Colon Carcinoma Metastatic in the Brain (tissue), 2 donors: ENCODE results near the gene PROP1.

- PRO-cap, 2 experiments = no peak in any of the 2 experiments
Observed at GRCh38 chr5:177210013-177210738, 76.6 kb downstream of the NSD1 start.

GRCh38 chr5:177350509-177351522, 652 bp downstream of the LMAN2 start:
- PRO-cap, 2 experiments = no peak in any of the 2 experiments

DNA sequence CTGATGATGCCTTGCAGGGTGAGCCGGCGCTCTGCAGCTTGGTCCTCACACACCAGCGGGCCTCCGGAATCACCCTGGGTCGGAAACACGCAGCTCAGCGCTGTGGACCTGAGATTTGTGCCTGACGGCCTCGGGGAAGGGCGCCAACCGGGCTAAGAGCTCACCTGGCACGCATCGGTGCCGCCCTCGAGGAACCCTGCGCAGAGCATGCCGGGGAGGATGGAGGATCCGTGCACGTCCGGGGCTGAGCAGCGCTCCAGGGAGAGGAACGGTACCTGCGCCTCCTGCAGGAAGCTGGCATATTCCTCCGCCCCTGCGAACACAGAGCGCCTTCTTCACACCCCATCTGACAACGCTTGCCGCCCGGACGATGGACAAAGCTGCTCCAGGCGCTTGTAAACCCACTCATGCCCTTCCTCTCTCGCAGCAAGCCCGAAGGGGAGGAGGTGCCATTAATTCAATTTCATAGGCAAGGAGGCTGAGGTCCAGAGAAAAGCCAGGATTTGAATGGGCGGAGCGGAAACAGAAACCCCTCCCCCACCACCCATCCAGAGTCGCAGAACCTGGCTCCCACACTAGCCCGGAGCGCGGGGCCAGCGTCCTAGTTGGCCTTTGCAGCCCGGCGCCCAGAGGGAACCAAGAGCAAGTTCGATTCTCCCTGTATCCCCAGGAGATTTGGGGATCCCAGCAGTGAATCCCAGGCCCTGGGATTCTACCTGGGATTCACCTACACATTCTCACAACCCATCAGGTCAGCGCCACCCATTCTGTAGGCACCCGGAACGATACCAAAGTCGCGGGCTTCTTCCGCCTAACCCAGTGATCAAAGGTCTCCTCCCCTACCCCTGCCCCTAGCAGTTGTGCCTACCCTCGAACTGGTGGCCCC, 2.2 kb upstream of the PFN3 start:
- PRO-cap, 2 experiments = peak in 2 of 2 experiments; most common plus-strand start position 578 of the sequence (in 2); most common minus-strand start position 200 of the sequence (in 1)

GRCh38 chr5:177432663-177433076, 6.2 kb downstream of the GRK6 start:
- PRO-cap, 2 experiments = no peak in any of the 2 experiments

GRCh38 chr5:177501398-177502086, 4.1 kb upstream of the PDLIM7 start:
- PRO-cap, 2 experiments = no peak in any of the 2 experiments

DNA sequence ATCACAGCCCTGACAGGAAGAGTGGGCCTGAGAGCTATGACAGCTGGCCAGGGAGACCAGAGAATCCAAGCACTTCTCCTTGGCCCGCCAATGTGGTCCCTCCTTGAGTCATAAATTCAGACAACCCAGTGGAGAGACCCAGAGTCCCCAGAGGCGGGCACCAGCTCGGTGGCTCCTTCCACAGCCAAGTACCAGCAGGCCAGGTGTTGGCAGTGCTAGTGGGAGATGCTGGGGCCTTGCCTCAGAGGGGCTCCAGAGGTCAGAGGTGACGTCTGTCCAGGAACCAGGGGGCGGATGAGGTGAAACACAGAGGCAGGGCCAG, 1.6 kb upstream of the DOK3 start:
- PRO-cap, 2 experiments = no peak in any of the 2 experiments

DNA sequence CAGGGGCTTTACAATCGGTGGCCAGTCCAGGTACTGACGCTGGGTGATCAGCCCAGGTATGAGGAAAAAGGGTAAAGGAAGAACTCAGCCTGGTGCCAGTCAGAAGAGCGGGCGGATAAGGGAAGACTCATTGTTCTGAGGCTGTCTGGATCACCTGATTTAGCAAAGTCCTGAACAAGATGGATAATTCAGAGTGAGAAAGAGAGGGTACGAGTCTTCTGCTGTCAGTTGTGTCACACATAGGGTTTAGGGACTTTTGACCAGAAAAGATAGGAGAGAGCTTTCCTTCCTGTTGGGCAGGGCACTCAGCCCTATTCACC, 93.8 kb downstream of the B4GALT7 start:
- PRO-cap, 2 experiments = no peak in any of the 2 experiments

DNA sequence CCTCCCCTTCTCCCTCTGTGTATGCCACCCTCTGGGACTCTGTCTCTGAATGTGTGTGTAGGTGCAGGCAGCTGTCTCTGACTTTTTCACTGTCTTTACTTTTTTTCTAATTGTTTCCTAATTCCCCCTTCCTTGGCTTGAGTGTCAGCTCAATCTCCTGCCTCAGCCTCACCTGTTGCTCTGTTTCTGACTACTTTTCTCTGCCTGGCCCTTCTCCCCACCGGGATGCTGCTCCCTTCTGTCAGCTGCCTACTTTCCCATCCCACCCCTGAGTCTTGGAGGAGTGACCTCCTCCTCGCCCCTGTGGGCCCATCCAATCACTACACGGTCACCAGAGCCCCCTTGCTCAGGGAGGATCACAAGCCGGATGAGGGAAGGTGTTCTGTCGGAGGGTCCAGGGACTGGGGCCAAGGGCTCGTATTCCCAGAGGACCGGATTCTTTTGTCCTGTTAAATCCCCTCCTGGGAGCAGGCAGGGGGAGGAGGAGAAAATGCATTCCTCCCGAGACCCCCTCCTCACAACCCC, at the start of gene PROP1:
Gene PROP1 (minus strand): TSS at position 229 of the 525 bp plus-strand sequence.
- PRO-cap, 2 experiments = no peak in any of the 2 experiments

- PRO-cap, 2 experiments = no peak in any of the 2 experiments
Observed at GRCh38 chr5:178220617-178221245, 11.9 kb downstream of the PHYKPL start.

DNA sequence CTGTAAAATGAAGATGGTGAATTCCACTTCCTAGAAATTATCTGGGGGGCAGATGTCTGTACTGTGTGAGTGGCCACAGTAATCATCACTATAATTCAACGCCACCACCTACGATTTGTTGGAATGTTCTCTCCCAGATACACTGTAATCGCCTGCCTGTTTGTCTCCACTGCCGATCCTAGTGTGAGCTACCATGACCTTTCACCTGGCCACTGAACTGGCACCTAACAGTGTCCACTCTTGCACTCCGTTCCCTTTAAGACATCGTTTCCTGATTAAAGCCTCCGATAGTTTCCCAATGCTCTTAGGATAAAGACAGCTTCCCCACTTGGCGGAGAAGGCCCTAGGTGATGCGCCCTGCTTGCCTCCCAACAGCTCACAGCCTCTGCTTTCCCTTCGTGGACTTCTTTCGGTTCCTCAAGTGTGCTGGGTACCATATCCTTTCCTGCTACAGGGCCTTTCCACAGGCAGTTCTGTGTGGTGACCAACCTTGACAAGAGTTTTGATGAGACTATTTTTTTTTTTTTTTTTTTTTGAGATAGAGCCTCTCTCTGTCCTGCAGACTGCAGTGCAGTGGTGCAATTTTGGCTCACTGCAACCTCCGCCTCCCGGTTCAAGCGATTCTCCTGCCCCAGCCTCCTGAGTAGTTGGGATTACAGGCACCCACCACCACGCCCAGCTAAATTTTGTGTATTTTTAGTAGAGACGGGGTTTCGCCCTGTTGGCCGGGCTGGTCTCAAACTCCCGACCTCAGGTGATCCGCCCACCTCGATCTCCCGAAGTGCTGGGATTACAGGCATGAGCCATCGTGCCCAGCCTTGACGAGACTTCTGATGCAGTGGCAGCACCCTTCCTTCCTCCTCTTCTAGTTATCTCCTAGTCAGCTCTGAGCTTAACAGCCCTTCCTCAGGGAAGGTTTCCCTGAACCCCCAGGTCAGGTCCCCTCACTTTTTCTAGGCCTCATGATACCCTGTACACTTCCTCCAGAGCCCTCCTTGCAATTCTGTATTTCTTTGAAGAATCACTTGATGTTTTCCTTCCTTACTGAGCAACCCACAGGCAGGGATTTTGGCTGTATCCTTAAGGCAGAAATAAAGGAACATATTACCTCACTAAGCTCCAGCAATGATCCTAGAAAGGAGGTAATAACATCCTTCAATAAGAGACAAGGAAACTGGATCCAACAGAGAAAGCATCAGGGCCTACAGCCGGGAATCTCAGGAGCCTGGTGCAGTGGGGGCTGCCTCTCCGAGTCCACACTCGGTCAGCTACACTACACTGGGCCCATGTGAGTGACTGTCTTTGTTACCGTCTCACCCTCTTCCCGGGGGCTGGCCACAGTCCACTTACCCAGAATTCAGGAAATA, 3.5 kb downstream of the PHYKPL start:
- PRO-cap, 2 experiments = no peak in any of the 2 experiments

DNA sequence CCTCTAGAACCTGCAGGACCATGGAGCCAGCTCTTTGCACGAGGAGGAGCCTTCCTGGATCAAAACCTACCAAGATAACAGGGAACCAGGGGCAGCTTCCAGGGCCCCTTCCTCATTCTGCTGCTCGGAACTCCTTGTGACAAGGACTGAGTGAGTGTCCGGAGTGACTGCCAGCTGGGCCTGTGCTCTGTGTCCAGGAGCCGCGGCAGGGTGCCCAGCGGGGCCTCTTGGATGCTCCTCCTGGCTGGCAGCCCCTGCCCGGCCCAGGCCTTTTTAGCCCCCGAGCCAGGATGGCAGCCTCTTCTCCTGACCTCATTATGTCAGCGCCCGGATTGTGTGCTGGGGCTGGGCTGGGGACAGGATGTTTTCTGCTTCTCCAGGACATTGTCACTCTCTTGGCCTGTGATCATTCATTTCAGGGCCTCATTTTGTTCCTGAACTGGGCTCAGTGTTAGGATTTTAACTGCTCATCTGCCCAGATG, 161.8 kb downstream of the COL23A1 start:
- PRO-cap, 2 experiments = no peak in any of the 2 experiments

DNA sequence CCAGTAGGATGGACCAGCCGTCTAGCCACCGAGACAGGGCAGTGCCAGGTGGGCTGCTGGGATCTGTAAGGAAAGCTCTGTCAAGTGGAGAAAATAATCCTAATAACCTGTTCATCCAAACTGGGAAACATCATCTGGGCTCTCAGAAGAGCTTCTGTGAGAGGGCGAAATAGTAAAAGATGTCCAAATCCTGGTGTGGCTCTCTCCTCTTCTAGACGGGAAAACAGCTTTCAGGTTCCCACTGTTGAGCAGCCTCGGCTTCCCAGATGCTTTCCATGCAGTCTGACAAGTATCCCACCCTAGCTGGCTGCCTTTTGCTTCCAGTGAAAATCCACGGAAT, 129.9 kb downstream of the COL23A1 start:
- PRO-cap, 2 experiments = no peak in any of the 2 experiments

DNA sequence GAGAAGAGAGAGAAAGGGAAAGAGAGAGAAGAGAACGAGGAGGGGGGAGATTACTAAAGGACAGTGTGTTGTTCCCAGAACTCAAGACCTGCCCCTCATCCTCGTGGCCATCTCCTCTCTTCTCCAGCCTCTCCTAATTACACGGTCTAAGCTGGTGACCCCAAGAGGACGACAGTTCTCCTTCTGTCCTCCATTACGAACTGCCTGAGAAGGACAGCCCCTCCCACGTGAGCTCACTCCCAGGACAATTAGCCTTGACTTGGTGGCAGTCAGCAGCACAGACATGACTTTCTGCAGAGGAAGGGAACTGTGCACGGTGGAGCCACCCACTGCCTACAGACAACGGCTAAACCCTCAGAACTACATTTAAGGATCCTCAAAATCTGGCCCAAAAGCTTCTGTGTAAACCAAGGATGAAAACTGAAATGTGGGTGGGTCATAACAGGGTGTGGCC, 99.0 kb downstream of the COL23A1 start:
- PRO-cap, 2 experiments = no peak in any of the 2 experiments

- PRO-cap, 2 experiments = no peak in any of the 2 experiments
Observed at GRCh38 chr5:178545100-178545563, 45.1 kb downstream of the COL23A1 start.

- PRO-cap, 2 experiments = no peak in any of the 2 experiments
Observed at GRCh38 chr5:178562544-178562892, 27.7 kb downstream of the COL23A1 start.

- PRO-cap, 2 experiments = peak in 2 of 2 experiments; most common plus-strand start chr5:178626632 (in 2); most common minus-strand start chr5:178626834 (in 1)
Observed at GRCh38 chr5:178625984-178626936, 590 bp downstream of the CLK4 start.

DNA sequence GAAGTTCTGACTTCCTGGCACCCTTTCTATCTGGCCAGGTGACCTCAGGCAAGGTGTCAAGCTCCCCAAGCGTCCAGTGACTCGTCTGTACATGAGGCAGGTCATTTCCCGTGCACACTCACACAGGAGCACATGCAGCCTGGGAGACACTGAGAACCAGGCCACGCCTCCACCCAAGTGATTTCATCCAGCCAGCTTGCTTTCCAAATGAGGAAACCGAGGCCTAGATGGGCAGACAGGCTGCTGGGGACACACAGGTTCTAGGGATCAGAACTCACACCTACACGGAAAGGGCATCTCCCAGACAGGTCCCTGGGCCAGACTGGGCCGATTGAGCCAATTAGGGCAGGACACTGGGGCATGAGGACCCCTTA, 68.9 kb downstream of the ADAMTS2 start:
- PRO-cap, 2 experiments = no peak in any of the 2 experiments

DNA sequence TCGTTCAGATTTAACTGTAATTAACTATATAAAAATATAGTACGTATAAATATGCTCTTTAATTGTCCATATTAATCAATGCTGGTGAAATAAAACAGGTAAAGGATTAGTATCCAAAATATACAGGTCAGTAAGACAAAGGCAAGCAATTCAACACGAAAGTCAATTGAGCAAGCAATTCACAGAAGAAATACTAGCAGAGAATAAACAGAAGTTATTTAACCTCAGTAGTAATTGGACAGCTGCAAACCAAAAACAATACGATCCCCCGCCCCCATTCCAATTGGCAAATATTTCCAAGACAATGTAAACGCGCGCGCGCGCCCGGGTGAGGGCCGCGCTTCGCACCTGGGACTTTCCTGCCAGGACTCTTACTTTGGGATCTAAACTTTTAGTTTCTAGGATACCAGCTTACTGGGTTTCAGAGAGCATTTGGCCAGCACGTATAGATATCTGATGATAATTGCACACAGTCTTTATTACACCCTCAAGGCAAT, 8.5 kb downstream of the RUFY1 start:
- PRO-cap, 2 experiments = no peak in any of the 2 experiments

GRCh38 chr5:179616710-179617286, 6.7 kb downstream of the HNRNPH1 start:
- PRO-cap, 2 experiments = no peak in any of the 2 experiments

GRCh38 chr5:179792664-179793335, 986 bp upstream of the LTC4S start:
- PRO-cap, 2 experiments = no peak in any of the 2 experiments